Measurements from ENCODE around the gene MOCOS.

- PRO-cap, 2 experiments, result no peak in any of the 2 experiments
Measured at GRCh38 chr18:36126294-36127280, 2.6 kb downstream of the SLC39A6 start.

DNA sequence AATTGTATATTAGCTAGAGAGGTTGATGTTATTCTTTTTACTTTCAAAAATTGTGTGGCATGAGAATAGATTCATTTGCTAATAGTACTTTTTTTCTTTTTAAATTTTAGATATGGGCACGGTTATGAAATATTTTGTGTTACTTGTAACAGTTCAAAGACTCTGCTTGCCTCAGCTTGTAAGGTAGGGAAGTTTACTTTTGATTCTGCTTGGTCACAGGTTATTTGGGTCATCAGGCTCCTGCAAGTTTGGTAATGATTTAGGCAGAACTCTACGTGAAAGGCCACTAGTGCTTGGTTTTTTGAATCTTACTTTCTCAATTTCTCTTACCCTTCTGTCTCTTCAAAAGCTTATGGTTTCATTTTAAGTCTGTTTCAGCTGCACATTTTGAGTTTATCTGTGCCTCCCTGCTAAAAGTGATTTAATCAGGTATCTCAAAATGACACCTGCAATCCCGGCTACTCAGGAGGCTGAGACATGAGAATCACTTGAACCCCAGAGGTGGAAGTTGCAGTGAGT lies 26.4 kb upstream of the MOCOS start:
- PRO-cap, 2 experiments, result no peak in any of the 2 experiments

- PRO-cap, 2 experiments, result no peak in any of the 2 experiments
Measured at GRCh38 chr18:36179730-36180440, 7.4 kb upstream of the MOCOS start.

- PRO-cap, 2 experiments, result peak in 2 of 2 experiments; most common plus-strand start chr18:36187530 (in 2); most common minus-strand start chr18:36187438 (in 2)
Measured at GRCh38 chr18:36187242-36187610, at the start of gene MOCOS. MOCOS (plus strand) TSS chr18:36187497.

- PRO-cap, 2 experiments, result peak in 1 of 2 experiments; most common plus-strand start chr18:36219819 (in 1)
Measured at GRCh38 chr18:36219542-36219900, 32.2 kb downstream of the MOCOS start.

- PRO-cap, 2 experiments, result no peak in any of the 2 experiments
Measured at GRCh38 chr18:36295886-36296311, 1.6 kb upstream of the FHOD3 start.

DNA sequence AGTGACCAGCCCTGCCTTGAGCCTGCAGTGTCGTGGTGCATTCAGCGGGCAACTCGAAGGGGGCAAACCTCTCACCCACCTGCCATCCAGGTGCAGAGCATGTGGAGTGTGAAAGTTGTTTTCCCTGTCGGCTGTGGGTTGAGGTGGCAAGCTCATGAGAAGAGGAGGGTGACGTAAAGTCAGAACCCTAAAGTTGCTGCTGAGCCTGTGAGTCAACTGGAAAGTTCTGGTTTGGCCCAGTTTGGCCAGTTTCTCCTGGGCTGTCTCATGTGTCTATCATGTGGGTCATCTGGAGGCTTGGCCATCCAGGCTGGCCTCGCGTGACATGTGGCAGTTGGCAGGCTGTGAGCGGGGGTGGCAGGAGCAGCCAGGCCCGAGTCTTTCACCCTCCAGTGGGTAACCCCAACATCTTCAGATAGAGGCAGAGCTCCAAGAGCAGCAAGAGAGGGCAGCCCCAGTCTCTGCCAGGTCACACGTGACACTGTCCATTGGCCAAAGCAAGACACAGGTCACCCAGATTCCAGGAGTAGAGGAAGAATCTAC lies 51.4 kb downstream of the FHOD3 start:
- PRO-cap, 2 experiments, result peak in 1 of 2 experiments; most common plus-strand start position 333 of the sequence (in 1)

- PRO-cap, 2 experiments, result peak in 1 of 2 experiments; most common minus-strand start chr18:36579038 (in 1)
Measured at GRCh38 chr18:36578968-36579236, 249.9 kb downstream of the TPGS2 start.

- PRO-cap, 2 experiments, result no peak in any of the 2 experiments
Measured at GRCh38 chr18:37670086-37670646, 104.6 kb upstream of the CELF4 start.

- PRO-cap, 2 experiments, result no peak in any of the 2 experiments
Measured at GRCh38 chr18:41695443-41695991, 259.5 kb upstream of the PIK3C3 start.

DNA sequence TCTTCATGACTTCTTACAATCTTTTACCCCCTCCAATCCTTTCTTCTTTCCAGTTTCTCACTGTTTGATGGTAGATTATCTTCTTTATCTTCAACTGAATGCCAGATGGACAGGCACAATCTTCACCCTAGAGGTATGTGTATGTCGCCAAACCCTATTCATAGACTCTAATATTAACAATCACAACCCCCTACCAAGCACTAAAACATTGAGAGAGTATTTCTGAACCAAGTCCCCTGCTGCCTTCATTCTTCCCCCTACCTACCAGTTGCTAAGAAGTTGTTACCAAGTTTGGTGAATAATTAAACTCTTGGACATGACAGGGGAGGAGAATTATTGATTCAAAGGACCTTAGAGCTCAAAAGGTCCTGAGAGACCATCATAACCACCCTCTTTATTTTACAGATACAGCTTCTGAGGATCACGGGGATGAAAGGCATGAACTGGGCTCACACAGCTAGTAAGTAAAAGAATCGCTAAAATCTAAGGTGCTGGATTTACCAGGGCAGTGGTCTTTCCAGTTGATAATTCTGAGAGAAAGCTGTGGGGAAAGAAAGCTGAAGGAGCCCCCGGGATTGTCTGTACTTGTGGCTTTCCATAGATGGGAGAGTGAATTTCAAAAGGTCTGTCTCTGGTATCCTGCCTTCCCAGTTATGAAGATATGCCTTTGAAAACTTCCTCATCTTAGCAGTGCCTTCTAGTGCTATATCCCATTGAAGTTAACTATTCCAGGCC lies 204.2 kb downstream of the PIK3C3 start:
- PRO-cap, 2 experiments, result no peak in any of the 2 experiments

GRCh38 chr18:42298683-42299309 lies 343.8 kb downstream of the PIK3C3 start:
- PRO-cap, 2 experiments, result no peak in any of the 2 experiments

DNA sequence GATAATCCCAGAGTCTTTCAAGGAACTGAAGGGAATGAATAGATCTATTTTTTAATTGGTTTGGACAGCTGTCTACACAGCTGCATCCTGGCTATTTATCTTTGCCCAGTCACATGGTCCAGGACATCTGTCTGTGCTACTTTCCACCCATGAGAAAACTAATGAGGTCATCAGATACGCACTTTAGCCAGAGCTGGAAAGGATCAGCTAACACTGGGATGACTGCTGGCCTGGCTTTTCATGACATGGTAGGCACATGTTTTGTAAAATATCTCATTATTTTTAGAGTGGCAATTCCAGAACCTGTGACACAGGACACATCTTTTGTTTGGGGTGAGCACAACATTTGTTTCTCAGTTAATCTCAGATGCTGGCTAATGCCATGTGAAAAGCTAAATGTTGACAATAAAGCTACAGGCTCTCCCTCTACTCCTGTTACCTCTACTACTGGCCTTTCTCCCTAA lies 500.8 kb downstream of the RIT2 start:
- PRO-cap, 2 experiments, result no peak in any of the 2 experiments

DNA sequence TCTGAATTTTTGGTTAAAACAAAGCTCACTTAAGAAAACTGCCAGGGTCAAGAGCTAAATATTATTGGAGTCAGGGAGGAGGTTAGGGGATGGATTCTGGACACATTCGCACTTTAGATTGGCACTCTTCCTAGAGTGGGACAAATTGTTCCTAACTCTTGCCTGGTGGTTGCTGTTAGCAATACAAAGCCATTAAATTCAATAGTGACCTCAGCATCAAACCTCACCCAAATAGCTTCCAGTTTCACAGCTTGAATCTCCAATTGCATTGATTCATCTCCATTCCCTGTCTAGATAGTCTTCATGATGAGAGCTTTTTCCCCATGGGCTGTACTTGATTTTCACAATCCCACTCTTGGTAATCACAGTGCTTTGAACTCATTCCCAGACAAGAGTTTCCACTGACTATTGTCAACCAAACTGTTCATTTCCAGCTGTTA lies 585.9 kb upstream of the SYT4 start:
- PRO-cap, 2 experiments, result no peak in any of the 2 experiments

- PRO-cap, 2 experiments, result no peak in any of the 2 experiments
Measured at GRCh38 chr18:44719475-44720037, 38.9 kb downstream of the SETBP1 start.

GRCh38 chr18:44743891-44745240 lies 63.7 kb downstream of the SETBP1 start:
- PRO-cap, 2 experiments, result no peak in any of the 2 experiments

- PRO-cap, 2 experiments, result no peak in any of the 2 experiments
Measured at GRCh38 chr18:44759098-44759859, 78.6 kb downstream of the SETBP1 start.

DNA sequence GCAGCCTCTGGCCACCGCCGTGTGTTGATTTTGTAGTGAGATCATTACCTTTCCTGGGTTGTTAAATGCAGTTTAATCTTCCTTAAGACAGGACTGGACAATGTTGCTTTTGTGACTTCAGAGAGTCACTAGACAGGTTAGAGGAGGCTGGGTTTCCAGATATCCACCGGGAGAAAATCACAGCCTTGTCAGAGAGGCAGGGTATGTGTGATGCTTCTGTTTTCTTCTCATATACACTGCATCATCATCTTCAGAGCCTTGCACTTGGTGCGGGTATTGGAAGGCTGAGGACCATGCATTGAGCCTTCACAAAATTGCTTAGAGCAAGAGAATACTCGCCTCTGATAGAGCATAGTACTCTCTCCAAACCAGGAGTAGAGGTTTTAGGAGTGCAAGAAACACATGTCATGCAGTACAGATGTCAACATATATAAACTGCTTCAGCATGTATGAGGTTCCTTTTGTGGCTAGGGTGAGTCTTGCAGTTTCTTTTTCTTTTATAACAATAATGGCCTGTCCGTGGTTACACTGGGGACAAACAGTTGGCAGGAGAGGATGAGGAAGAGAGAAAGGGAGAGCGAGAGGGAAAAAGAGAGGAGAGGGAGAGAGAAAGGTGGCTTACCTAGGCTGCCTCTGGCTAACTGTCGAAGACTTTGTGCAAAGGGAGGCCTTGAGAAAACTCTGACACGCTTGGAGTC lies 98.5 kb downstream of the SETBP1 start:
- PRO-cap, 2 experiments, result no peak in any of the 2 experiments

- PRO-cap, 2 experiments, result no peak in any of the 2 experiments
Measured at GRCh38 chr18:44789094-44789526, 108.4 kb downstream of the SETBP1 start.

- PRO-cap, 2 experiments, result no peak in any of the 2 experiments
Measured at GRCh38 chr18:44792134-44793191, 111.8 kb downstream of the SETBP1 start.